Metastatic Liver Carcinoma in the Adrenal Gland (tissue), 2 donors: ENCODE measurements around the gene WDR46.

- PRO-cap, 2 experiments: peak in 2 of 2 experiments; most common plus-strand start chr6:31734871 (in 2); most common minus-strand start chr6:31734784 (in 1)
Measured at GRCh38 chr6:31734472-31735510, 1.5 kb downstream of the CLIC1 start.

- PRO-cap, 2 experiments: no peak in any of the 2 experiments
Measured at GRCh38 chr6:31762805-31763941, 717 bp downstream of the SAPCD1 start.

DNA sequence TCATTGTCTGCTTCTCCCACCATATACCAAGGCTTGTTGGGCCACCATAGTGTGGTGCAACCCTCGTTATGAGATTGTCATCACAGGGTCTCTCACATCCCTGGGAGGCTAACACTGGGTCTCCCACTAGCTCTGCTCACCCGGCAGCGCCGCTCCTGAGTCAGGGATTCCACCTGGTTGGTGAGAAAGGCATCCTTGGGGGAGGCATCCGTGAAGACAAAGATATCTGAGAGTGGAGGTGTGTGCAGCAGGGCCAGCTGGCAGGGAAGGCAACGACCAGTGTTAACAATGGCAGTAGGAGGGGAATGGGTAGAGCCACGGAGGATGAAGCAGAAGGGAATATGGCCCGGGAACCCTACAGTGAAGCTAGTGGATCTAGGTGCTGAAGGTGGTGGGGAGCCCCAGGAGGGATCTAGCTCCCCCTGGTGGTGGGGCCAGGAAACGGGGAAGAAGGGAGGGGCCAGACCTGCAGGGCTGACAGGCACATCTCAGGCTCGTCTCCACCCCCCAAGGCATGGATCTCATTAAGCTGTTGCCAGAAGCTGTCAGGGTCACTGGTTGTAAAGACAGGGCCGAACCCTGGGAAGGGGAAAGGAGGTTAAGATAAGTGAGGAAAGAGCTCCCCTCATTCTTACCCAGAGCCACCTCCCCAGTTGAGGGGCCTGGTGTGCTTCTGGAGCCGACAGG is 7.2 kb downstream of the SAPCD1 start:
- PRO-cap, 2 experiments: no peak in any of the 2 experiments

GRCh38 chr6:31838965-31840274 is 11.9 kb downstream of the HSPA1B start:
- PRO-cap, 2 experiments: no peak in any of the 2 experiments

DNA sequence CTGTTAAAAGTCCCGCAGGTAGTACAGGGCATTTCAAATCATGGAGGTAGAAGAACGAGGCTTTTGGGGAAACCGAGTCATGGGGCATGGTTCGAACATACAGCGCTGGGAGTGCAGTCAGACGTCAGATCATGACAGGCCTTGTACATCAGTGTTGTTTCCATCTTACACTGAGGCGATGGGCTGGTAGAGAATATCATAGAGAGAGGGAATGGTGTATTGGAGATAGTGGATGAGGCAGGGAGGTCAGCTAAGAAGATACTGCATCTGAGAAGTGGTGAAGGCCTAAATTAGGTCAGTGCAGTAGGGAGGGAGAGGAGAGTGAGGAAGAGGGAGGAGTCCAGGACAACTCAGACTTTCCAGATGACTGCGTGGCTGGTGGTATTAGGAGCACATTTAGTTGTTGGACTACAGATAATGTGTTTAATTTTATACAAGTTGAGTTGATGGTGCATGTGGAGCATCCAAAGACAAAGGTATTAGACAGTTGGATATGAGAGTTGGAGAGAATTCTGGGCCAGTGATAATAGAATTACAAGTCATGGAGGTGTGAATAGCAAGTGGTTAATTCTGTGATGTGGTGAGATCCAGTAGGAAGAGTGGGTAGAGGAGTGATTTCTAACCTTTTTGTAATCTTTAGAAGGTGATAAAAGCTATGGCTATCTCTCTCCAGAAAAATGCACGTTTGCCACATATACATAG is 890 bp downstream of the STK19 start:
- PRO-cap, 2 experiments: no peak in any of the 2 experiments

DNA sequence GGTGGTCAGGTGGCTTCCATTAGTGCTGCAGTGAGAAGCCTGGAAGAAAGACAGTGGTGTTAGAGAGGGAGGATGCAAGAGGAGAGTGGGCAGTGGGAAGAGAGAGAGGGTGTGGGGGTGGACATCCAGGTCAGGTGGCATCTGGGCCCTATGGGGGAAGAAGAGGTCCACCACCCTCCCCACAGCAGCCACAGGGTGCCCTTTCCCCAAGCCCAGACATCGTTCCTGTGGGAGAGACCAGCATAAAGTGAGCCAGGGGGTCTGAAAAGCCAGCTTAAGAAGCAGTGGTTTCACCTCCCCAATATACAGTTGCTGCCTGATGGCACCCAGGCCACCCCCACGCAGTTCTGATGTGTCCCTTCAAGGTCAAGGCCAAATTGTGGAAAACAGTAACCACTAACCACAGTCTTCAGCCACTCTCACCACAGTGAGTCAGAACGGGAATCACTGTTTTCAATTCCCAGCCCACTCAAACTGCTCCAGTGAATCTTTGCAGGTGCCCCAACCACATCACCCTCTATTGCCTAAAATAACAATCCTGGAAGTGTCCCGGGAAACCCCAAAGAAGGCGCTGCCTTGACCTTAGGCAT is 22.6 kb downstream of the TNXB start:
- PRO-cap, 2 experiments: no peak in any of the 2 experiments

DNA sequence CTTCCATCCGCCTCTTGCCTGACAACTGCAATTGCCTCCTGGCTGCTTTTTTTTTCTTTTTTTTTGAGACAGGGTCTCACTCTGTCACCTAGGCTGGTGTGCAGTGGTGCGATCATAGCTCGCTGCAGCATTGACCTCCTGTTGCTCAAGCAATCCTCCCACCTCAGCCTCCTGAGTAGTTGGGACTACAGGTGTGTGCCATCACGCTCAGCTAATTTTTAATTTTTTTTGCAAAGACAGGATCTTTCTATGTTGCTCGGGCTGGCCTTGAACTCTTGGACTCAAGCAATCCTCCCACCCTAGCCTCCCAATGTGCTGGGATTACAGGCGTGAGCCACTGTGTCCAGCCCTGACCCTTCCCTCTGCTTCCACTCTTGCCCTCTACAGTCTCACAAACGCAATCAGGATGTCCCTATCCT is 4.5 kb downstream of the TNXB start:
- PRO-cap, 2 experiments: no peak in any of the 2 experiments

- PRO-cap, 2 experiments: no peak in any of the 2 experiments
Measured at GRCh38 chr6:32107385-32107916, 1.7 kb downstream of the TNXB start.

DNA sequence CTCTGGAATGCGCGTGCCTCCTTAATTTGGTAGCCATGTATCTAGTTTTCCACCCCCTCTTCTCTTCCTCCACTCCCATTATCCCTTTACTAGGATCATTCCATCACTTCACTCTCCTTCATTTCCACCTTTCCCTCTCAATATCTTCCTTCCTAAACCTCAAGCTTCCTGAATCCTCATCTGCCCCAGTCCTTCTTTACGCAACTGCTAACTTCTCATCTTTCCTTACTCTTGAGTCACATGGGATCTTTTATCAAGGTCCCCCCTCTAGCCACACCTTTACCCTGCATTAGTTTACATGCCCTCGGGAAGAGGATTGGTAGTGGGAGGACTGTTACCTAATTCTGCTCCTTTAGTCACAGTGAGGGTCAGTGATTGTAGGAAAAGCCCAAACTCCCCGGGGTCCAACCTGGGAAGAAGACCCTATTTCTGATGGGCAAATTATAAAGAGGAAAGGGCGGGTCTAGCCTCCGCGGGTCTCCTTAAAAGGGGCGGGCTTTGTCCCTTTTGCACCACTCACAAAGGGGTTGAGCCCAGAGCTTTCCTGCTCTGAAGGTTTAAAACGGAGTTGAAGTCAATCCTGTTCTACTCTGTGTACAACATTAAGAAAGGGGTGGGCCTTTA is 1.1 kb upstream of the AGPAT1 start:
- PRO-cap, 2 experiments: no peak in any of the 2 experiments

DNA sequence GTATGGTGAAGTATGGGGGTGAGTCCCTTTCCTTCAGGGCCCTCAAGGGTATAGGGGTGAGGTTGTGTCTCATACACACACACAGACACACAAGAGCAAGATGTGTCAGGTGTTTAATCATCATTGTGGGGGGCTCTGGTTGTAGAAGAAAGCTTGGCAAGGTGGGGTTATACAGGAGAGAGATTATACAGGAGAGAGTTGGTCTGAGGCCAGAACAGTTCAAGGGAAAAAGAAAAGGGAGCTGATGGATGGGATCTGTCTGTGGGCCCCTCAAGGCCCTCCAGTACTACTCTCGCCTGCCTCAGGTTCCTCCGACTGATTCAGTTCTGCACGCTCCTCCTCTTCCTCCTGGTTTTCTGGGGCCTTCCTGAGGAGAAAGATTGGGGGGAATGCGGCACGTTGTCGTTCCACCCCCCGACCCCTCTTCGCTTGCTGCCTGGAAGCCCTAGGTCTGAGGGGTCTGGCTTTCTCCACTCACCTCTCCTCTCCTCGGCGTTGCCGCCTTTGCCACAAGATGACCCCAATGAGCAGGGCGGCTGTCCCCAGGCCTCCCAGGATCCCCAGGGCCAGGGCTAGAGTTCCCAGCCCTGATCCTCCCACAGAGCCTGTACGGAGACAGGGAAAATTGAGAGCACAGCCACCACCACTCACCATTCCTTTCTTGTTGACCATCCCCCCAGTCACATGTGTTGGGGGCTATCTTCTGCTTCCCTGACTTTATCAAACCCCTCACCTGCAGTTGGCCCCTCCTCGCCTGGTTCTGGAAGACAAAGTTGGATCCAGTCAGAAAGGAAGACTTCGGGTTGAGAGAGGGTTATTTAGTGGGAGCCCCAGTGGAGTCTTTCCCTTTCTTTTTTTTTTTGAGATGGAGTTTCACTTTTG is 2.9 kb downstream of the RNF5 start:
- PRO-cap, 2 experiments: no peak in any of the 2 experiments

- PRO-cap, 2 experiments: no peak in any of the 2 experiments
Measured at GRCh38 chr6:32196874-32197858, 4.7 kb upstream of the GPSM3 start.

GRCh38 chr6:32577360-32578244 is 12.0 kb downstream of the HLA-DRB1 start:
- PRO-cap, 2 experiments: no peak in any of the 2 experiments

DNA sequence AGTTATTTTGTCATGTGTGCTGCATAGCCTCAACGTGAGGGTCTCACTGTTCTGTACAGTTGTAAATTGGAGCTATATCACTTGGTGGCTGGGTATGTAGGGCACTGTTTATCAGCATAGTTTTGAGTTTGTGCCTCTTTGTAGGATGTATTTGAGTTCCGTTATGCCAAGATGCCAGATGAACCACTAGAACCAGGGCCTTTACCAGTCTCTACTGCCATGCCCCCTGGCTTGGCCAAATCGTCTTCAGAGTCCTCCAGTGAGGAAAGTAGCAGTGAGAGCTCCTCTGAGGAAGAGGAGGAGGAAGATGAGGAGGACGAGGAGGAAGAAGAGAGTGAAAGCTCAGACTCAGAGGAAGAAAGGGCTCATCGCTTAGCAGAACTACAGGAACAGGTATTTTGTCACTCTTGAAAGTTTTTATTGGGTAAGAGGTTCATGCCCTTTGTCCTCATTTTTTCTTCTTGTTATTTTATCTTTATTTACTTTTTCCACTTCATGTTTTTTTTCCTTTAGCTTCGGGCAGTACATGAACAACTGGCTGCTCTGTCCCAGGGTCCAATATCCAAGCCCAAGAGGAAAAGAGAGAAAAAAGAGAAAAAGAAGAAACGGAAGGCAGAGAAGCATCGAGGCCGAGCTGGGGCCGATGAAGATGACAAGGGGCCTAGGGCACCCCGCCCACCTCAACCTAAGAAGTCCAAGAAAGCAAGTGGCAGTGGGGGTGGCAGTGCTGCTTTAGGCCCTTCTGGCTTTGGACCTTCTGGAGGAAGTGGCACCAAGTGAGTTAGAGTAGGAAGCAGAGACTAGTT is 9.4 kb downstream of the BRD2 start:
- PRO-cap, 2 experiments: peak in 2 of 2 experiments; most common minus-strand start position 383 of the sequence (in 1)

DNA sequence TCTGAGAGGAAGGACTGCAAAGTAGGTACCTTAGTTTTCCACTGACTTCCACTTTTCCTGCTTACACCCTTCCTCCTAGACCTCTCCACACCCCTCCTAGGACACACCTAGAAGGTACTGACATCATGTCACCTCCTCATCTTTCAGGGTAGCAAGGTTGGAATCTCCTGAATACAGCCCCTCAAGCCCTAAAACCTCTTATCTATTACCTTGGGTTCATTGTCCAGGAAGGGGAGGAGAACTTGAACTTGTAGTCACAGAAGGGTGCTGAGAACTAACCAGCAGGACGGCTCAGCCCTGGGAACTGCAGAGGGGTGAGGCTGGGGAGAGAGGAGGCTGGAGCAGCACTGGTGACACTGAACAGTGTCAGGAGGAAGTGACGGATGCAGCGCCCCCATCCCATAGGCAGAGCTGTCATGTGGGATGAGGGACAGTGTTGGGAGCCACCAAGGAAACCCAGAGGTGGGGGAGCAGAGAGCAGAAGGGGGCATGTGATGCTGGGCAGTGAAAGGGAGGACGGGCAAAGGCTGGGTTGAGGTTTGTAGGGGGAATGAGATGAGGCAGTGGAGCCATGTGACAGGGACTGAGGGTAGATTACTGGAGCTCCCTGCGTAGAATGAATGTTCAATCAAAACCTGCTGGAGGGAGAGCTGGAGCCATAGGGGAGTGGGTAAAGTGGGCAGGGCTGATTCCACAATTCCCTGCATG is 2.0 kb downstream of the HLA-DPB1 start:
- PRO-cap, 2 experiments: no peak in any of the 2 experiments

- PRO-cap, 2 experiments: no peak in any of the 2 experiments
Measured at GRCh38 chr6:33088786-33089235, 13.0 kb downstream of the HLA-DPB1 start.

DNA sequence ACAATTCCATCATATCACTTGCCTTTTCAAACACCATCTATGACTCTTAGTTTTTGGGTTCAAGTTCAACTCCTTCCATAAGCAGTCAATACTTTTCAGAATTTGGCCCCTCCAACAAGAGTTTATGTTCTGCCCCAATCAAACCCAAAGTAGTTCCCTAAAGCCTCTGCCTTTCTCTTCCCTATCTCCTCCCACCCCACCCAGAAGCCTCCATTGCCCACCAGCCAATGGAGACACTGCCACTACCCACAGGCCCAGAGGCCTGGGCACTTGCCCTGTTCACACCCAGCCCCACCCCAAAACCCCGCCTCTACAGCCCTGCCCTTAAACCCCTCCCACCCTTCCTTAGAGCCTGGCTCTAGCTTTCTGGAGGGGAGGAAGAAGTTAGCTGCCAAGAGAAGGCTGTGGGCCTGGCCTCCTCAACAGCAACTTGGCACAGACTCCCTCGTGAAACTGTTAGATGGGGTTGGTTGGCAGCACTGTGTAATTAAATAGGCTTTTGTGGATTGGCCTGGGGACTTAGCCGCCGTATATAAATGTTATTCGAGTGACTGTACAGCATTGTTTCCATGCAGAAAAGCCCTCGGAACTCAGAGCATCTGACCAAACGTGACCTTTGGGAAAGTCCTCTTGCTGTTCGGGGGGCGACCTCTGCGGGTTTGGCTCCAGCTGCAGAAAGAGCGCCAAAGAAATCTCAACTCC is 31.5 kb downstream of the COL11A2 start:
- PRO-cap, 2 experiments: no peak in any of the 2 experiments

DNA sequence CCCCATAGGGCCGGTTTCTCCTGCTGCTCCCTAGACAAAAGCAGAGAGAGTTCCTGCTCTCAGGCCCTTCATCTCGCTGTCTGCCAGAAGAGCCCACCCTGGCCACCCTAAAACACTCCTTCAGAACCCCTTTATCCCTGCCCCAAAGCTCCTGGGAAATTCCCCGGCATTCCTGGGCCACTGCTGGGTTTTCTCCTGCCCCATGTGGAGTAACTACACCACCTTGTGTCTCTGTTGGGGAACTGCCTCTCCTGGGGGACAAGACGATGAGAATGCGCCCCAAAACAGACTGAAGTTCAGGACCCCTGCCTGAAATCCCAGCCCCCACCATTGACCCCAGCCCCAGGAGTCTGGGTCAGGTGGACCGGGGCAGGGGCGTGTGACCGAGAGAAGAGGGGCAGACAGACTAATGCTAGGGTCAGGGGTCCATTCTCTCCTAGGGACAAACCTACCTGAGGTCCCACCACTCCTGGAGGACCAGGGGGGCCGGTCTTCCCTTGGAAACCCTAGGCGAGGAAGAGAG is 19.6 kb downstream of the COL11A2 start:
- PRO-cap, 2 experiments: no peak in any of the 2 experiments

- PRO-cap, 2 experiments: no peak in any of the 2 experiments
Measured at GRCh38 chr6:33210899-33211526, 2.7 kb downstream of the RING1 start.

GRCh38 chr6:33288802-33289885 is at the start of gene WDR46:
TSS of gene WDR46 (minus strand) at chr6:33289239.
- PRO-cap, 2 experiments: peak in 2 of 2 experiments; most common plus-strand start chr6:33289601 (in 2); most common minus-strand start chr6:33289205 (in 2)

DNA sequence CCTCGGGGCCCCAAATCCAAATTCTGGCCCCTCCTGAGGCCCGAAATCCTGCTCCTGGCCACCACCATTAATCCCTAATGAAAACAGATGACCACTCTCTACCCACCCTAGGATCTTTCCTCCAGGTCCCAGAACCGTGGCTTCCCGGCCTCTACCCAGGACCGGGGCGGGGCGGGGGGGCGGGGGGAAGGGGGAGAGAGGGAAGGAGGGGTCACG is 1.0 kb downstream of the RGL2 start:
- PRO-cap, 2 experiments: no peak in any of the 2 experiments